ENCODE results near the gene SELENOS.

DNA sequence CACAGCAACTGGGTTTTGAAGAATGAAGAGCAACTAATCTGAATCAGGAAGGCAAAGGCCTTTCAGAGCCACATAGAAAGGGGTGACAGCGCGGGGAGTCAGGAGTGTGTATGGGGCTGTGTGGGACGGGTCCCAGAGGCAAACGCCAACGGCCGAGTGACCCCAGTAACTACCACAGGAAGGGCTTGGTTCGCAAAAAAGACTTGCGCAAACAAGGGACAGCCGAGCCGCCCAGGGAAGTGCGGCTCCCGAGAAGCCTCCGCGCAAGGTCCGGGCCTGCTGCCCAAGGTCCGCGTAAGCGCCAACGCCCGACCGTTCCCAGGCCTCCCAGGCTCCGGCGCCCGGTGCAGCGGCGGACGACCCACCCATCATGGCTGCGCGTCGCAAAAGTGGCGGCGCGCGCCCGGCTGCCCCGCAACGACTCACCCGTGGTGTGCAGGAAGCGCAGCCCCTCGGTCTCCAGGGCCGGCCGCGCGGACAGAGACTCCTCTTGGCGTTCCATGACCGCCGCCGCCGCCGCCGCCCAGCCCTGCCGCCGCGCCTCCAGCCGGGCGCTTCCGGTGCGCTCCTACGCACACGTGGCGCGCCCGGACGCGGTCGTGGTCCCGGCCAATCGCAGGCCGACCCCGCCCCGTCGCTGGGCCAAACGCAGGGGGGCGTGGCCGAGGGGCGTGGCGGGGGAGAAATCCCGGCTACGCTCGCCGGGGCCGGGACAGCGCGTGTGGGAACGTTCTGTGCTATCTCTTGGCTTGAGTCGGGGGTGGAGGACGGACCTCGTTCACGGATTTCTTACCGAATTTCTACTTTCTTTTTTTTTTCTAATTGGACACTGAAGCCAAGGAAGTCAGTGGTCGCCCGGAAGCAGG lies at the start of gene SELENOS:
Gene SELENOS (minus strand): TSS at position 570 of the 866 bp plus-strand sequence.
- RRBS = 2% methylated on average over 48 of the region's 92 CpGs

GRCh38 chr15:101408056-101408624 lies 81.4 kb downstream of the PCSK6 start:
- RRBS = no CpG with 5 or more reads among the region's 18 CpGs

DNA sequence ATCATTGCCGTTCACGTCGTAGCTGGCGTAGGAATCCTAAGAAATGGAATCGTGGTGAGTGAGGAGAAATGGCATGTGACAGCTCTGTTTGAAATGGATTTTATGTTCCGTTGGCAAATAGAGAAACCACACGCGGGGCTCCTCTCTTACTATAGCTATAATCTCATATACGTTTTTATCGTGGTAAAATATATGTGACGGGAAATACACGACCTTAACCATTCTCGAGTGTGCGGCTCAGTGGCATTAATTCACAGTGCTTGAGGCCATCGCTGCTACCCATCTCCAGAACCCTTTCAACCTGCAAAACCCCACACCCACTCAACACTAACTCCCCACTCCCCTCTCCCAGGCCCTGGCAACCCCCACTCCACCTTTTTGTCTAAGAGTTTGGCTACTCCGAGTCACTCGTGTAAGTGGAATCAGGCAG lies 59.5 kb downstream of the PCSK6 start:
- RRBS = no CpG with 5 or more reads among the region's 17 CpGs

DNA sequence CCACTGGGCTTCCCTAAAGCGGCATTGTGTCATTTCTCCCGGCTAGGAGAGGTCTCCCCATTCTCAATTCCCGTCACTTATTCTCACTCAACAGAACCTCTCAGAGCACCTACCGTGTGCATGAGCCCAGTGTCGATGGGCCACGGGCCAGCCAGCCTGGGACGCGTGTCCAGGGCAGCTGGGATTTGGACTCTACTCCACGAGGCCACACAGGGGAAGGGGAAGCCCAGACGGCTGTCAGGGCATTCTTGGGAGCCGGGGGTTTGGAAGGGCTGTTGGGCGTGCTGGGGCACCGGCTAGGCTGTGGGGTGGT lies 41.6 kb upstream of the PCSK6 start:
- RRBS = 91% methylated on average over 2 of the region's 13 CpGs

- RRBS = no CpG with 5 or more reads among the region's 11 CpGs
Measured at GRCh38 chr15:101568926-101569401, 79.5 kb upstream of the PCSK6 start.

DNA sequence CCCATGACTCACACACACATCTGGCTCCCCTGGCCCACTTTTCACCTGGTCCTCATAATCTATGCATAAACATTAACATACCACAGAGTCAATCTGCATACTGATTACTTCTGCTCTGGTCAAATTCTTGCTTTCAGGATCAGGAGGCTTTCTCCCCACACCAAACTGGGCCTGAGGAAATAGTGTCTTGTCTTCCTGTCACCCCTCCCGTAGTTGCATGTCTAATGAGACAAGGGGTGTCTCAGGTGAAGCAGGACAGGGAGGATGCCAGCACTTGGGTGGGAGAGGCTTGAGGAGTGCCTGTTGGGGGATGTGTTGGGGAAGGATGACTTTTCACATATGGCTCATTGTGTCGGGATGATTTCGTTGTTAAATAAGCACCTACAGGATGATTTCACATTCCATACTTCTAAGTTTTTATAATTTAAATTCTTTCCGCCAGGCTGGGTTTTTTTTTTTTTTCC lies 142.2 kb downstream of the OR4F15 start:
- RRBS = no CpG with 5 or more reads among the region's 4 CpGs